T47D (cell line): ENCODE measurements around the gene PLCB4.

DNA sequence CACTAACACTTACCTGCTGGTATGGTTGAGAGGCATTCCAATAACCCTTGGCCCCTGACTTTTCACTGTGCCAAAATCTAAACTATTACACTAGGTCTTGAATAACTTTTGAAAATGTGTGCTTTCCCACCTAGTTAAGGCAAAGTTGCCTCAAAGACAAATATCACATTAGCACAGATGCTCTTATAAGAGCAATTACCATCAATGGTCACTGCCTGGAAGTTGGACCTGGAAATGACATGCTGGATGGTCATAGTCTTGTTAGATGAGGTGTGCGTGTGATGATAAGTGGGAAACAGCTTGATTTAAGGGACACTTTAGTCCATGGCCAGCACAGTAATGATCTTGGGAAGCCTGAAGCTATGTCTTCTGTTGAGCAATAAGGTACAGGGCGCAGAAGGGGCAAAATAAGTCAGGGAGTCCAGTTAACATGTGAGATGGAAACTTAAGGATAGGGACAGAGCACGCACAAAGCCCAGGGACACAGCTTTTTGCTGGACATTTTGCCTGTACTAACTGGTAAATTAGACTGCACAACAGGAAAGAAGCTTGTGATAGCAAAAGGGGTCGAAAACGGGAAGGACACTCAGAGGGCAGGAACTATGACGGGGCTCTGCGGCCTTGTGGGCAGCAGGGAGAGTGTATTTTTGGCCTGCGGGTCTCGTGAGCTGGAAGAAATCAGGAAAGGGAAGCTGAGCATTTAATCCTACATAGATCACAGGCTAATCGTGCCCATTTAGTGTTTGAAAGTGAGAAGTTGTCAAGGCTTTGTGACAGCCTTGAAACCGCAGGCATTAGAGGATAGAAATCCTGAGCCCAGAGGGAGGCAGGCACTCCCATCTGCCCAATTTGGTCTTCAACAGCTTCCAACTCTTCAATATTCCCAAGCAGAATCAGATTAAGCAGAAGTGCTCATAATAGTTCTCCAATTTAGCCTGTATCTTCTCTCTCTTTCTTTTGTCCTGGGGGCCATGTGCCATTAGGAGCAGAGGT lies 66.7 kb upstream of the BMP2 start:
- RRBS: no CpG with 5 or more reads among the region's 11 CpGs

- RRBS: no CpG with 5 or more reads among the region's 6 CpGs
These were observed 31.6 kb upstream of the BMP2 start for GRCh38 chr20:6735645-6736448.

DNA sequence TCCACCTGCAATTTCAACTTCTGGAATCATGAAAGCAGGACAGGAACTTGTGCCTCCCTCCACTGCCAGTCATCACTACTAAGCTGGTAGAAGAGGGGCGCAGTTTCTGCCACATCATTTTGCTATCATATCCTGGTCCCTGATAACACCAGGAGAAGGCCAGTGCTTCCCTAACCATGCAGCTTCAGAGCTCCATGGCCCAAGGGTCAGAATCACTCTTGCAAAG lies 240.9 kb downstream of the HAO1 start:
- RRBS: no CpG with 5 or more reads among the region's 1 CpG

GRCh38 chr20:8114059-8115065 lies 17.7 kb upstream of the PLCB1 start:
- RRBS: no CpG with 5 or more reads among the region's 37 CpGs

DNA sequence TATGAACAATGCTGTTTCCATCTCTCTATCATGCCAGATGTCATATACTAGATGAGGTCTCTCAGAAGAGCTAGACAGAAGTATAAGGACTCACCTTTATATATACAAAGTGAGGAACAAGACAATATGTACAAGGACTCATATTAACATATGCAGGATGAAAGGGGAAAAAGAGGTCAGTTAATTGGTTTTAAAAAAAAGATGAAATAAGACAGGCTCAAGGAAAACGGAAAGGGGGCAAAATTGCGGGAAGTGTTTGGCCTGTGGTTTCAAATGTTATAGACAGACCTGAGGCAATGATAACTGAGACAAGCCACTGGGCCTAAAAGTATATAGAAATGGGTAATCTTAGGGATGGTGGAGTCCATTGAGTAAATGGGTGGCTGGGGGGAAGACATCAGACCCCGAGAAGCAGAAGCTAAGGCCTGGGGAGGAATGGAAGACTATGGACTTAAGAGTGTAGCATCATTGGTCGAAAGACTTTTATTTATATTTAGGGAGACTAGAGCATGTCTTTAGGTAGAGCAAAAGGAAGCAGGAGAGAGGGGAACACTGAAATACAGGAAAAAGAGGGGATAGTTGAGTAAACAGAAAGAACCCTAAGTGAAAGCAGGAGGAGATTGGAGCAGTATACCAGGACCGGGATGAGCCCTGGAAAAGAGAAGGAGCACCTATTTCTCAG lies 106.6 kb downstream of the PLCB1 start:
- RRBS: no CpG with 5 or more reads among the region's 5 CpGs

DNA sequence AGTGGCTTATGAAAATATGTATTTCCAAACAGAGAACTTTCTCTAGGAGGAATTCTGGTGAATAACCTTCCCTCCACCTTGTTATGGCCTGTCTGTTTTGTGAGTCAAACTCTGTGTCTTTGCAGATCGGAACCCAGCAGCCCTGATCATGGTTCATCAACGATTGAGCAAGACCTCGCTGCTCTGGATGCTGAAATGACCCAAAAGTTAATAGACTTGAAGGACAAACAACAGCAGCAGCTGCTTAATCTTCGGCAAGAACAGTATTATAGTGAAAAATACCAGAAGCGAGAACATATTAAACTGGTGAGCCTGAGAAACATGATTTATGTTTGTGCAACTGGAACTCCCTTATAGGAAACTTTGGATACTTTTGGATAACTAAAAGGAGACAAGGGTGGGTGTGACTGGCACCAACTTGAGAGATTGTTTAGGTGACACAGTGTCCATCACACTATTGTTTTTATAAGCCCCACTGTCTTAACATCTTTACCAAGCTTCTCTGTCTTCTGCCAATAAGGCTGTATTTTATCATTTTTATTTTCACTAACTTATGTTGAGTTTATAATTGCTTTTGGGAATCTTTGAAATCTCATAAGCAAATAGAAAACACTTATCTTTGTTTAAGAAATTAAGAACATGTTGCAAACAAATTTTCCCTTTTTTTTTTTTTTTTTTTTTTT lies 294.3 kb upstream of the PLCB4 start:
- RRBS: no CpG with 5 or more reads among the region's 5 CpGs

DNA sequence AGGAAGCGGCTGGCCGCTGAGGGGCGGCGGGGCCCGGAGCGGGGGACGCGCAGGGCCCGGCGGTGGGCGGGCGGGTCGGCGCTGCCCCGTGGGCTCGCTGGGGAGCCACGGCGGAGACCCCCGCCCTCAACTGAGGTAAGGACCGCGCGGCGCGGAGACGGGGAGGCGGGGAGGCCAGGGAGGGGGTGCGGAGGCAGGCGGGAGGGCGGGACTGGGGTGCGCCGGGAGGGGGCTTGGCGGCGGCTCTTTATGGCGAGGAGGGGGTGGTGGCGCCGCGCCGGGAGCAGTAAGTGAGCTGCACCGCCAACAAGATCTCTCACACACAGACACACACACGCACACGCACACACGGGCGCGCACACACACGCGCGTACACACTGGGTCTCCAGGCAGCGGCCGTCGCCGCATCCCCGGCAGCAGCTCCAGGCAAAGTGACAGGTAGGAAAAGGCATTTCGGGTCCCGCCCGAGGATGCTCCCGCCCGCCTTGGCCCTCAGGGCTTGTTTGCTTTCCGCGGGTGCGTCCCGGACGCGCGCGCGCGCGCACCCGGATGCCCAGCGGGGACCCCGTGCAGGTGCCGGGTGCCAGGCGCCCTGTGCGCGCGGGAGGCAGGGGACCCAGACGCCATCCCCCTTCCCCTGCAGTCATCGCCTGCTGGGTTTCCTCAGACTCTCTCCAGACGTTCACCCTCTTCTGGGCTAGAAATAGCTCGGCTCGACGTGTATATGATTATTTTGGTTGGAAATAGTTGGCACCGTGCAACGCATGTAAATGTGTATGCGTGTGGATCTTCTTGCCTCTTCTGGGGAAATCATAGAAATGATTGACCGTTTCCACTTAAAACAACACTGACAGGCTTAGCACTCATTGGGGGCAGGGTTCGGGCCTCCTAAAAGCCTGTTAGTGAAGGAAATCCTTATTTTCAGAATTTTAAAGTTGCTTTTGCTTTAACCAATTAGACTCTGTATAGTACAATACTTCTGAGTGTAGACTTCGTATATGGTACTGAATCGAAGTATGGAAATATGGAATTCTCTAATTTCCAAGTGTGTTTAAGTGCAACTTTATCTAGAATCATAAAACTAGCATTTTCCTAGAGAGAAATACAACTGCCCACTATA lies at the start of gene PLCB4:
Gene PLCB4 (plus strand): TSS at position 319 of the 1,120 bp plus-strand sequence.
- RRBS: 2% methylated on average over 18 of the region's 89 CpGs

DNA sequence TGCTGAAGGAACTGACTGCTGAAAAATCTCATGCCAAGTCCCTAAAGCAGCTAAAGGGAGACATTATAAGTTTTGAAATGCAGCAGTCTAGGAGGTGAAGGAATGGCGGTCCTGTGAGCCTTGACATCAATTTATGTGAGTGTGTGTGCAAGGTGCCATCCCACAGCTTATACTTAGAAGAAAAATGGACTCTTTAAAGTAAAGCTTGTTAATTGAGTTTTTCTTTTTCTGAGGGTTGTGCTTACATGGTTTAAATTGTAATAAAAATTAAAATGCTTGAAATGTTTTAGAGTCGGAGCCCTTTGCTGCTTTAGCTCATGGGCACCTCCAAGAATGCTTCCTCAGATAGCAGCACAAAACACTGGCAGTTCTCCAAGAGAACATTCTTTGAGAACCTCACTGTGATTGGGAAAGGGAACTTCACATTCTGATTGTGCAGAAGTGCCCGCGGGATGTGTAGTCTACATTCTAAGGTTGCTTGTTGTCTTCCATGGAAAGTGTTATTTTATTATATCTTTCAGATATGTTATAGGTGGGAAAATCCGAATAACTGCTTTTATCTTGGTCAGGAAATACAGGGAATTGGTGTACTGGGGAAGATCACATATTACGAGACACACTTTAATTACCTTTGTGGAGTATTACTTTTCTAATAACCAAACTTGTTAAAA lies 44.2 kb downstream of the PLCB4 start:
- RRBS: no CpG with 5 or more reads among the region's 6 CpGs

DNA sequence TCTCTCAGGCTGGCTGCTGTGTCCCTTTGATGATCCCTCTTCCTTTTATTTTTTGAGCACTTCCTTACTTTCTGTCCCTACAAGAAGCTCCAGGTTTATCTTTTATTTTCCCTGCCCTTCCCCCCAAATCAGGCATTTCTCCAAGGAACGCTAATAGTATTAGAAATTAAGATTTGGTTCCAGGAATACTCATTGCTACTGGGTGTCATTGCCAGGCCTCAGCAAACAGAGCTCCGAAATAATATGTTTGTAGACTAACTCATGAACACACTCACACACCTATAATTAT lies 68.5 kb downstream of the LAMP5 start:
- RRBS: no CpG with 5 or more reads among the region's 2 CpGs

GRCh38 chr20:10318549-10319030 lies 100.0 kb downstream of the SNAP25 start:
- RRBS: no CpG with 5 or more reads among the region's 3 CpGs

GRCh38 chr20:10660055-10661026 lies 13.5 kb downstream of the JAG1 start:
- RRBS: no CpG with 5 or more reads among the region's 24 CpGs

DNA sequence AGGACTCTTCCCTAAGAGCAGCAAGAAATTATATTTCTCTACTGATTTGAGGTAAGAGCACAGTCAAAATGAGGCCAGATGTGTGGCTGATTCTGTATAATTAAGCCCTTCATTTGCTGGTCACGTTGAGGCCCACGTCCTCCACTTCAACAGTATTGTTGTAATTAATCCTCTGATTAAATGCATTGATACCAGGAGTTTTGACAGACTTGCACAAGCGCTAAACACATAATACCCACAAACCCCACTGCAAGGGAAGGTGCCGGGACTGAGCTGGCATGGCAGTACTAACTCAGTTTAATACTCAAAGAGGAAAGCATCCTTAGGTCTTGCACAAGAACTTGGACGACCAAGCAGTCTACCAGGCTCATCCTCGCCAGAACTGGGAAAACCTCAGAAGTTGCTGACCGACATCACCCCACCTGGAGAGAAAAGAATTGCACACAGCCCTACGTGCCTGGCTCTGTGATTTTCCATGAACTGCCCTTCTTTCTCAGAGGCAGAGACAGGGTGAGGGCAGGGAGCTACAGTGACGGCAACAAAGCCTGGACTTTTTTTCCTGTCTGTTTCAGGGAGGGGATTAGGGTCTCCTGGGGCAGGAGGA lies 8.2 kb downstream of the JAG1 start:
- RRBS: no CpG with 5 or more reads among the region's 9 CpGs

DNA sequence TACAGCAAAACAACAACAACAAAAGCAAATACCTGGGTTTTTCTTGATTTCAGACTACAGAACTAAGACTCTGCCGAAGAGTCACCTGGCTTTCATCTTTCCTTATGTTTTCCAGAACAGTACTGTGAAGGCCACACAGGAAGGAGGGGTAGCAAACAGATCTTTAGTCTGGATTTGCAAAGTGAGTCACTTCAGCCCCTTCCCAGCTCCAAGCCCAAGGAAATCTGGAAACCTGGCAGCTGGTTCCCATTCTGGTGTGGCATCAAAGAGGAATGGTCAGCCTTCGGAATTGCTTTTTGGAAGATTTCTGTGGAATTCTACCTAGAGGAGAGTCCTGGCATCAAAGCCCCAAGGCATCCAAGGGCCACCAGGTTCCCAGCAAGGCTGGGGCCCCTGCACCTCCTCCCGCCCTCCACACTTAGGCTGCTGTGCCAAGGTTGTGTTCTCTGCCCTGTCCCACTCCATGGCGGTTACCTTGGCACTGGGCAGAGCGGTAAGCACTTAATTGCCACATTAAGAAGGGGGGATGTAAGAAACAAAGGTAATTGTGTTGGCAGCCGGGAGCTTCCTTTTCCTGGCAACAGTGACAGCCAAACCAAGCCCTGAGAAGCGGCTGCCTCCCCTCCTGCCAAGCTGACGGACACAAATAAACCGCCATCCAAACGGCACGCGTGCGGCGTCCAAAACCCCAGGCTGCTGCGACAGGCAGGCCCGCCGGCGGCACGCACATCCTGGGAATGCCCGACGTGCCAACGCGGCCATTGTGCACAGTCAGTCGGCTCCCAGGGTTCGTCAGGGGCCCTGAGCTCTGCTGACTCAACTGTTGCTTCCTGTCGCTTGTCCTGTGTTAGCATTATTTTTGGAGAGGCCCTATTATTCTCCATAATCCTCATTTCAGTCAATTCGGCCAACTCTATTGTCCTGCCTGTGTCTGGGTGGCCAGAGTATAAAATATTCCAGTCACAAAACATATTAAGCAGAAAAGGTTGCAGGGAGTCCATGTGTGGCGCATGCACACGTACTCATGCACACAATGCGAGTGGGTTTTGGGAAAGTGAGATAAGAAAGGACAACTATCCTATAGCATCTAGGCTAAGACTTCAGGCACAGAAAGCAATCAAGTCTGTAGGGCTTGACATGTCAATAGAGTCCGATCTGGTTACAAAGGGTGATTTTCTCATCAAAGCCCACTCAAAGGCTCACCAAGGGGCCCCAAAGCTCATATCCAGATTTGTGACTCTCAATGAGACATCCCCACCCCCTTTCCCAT lies 6.8 kb downstream of the JAG1 start:
- RRBS: no CpG with 5 or more reads among the region's 31 CpGs

- RRBS: 8% methylated on average over 7 of the region's 17 CpGs
These were observed 119.9 kb upstream of the JAG1 start for GRCh38 chr20:10793676-10794189.

DNA sequence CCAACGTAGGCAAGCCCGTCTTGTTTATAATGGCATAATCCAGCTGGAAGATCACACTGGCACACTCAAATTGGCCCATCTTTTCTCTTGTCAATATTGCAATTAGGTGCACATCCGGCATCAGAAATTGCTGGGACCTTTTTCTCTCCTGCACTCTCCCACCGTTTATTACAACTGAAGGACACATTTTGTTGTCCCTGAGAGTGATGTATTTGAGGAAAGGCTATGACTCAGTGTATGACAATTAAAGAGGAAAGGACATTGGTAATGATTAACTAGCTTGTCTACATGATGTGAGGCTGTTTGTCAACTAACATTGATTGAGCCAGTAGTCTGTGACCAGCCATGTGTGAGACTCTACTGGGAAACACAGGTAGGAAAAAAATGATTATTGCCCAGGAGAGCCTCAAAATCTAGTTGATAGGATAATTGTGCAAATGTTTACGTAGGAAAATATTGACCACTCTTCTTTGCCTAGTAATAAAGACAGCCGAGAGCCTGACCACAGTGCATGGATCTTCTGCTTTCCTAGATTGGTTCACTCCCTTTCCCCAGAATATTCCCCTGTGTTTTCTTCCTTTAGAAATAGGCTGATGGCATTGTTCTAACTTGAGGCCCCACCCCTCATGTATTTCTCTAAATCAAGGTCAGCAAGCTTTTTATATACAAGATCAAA lies 230.0 kb upstream of the BTBD3 start:
- RRBS: no CpG with 5 or more reads among the region's 6 CpGs

DNA sequence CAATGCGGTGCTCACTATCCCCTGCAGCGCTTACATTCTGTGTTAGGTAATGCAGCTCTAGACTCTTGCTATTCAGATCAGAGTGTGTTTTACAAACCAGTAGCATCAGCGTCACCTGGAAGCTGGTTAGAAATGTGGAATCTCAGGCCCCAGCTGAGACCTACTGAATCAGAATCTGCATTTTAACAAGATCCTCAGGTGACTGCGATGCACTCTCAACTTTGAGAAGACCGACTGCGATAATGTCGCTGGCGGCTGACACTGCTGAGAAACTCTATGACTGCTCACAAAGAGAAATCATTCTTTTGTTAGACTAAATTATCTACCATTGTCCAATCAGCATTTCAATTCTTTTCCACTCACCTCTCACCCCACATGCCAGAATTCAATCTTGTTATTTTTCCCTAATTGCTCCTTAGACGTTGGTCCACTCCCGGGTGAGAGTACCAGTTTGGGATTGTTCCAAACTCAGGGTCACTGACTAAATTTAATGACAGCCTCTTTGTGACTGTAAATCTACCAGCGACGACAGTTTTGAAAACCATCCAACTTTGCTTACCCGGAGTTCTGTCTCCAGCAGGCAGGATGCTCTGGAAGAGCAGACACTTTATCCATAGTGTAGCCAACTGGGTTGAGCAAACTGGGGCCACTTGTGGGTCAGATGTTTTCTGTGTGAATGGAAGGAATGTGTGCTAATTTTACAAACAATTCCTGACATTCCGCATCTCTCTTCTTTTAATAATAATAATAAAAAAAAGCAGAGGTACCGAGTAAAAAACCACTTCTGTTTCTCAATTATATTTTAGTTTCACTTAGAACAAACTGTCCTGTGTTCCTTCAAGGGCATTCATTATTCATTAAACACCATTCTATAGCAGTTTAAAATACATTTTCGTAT lies 140.0 kb upstream of the BTBD3 start:
- RRBS: 0% methylated on average over 3 of the region's 16 CpGs

GRCh38 chr20:11850297-11850625 lies 67.4 kb upstream of the BTBD3 start:
- RRBS: no CpG with 5 or more reads among the region's 3 CpGs

DNA sequence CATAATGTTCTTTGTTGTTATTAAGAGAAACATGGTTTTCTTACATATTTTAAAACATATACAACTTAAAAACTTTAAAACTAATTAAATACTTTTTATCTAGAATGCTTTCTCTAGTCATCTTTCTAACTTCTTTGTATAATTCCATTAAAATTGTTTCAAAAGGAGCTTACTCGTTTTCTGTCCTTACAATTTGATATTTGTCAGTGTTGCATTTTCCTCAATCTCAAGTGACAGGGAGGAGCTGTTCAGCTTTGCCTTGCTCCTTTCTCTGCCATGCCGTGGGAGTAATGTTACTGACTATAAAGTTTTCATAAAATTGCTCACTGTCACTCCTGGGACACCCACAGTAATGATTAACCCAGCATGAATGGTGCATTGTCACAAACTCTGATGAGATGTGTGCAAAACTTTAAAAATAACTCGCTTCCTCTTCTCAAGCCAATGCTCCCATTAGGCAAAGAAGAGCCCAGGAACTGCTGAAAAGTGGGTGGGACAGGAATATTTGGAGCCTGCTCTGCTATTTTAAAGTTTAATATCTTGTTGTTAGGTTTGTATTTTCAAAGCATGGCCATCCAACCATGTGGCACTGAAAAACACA lies 259.9 kb downstream of the BTBD3 start:
- RRBS: no CpG with 5 or more reads among the region's 3 CpGs